Metastatic Liver Carcinoma in the Adrenal Gland (tissue), 2 donors: ENCODE results near the genes TMA7B and EP300.

GRCh38 chr22:39658397-39658910 lies 87.9 kb downstream of the CACNA1I start:
- PRO-cap, 2 experiments: no peak in any of the 2 experiments

GRCh38 chr22:39661845-39662275 lies 91.3 kb downstream of the CACNA1I start:
- PRO-cap, 2 experiments: no peak in any of the 2 experiments

DNA sequence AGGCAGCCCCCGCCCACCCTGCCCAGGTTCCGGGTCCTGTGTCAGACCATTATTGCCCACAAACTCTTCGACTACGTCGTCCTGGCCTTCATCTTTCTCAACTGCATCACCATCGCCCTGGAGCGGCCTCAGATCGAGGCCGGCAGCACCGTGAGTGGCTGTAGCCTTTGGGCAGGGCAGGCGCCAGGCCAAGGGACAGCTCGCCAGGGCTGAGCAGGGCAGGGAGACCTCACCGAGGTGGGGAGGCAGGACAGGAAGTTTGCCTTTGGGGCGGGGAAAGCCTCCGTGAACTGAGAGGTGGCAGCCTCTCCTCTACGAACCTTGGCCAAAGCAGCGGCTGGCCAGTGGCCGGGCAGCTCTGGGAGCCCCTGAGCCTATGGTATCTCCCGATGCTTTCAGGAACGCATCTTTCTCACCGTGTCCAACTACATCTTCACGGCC lies 93.2 kb downstream of the CACNA1I start:
- PRO-cap, 2 experiments: no peak in any of the 2 experiments

- PRO-cap, 2 experiments: no peak in any of the 2 experiments
These were observed at the start of gene TMA7B for GRCh38 chr22:39960236-39960653. Gene TMA7B, plus strand, starts transcription at chr22:39960397.

- PRO-cap, 2 experiments: no peak in any of the 2 experiments
These were observed 72.6 kb downstream of the FAM83F start for GRCh38 chr22:40067406-40067739.

GRCh38 chr22:40258383-40259119 lies 80.8 kb downstream of the TNRC6B start:
- PRO-cap, 2 experiments: no peak in any of the 2 experiments

- PRO-cap, 2 experiments: peak in 1 of 2 experiments; most common minus-strand start chr22:40371384 (in 1)
These were observed 890 bp downstream of the SGSM3 start for GRCh38 chr22:40371333-40371634.

- PRO-cap, 2 experiments: no peak in any of the 2 experiments
These were observed 14.8 kb downstream of the SGSM3 start for GRCh38 chr22:40385009-40385814.

GRCh38 chr22:40508278-40508705 lies 128.2 kb downstream of the MRTFA start:
- PRO-cap, 2 experiments: no peak in any of the 2 experiments

DNA sequence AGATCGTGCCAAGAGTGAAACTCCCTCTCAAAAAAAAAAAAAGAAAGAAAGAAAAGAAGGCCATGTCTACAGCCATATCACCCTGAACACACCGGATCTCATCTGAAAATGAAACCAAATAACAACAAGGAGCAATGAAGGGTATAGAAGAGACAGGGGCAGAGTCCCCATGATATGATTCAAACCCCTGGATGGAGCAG lies 11.0 kb upstream of the MRTFA start:
- PRO-cap, 2 experiments: no peak in any of the 2 experiments

DNA sequence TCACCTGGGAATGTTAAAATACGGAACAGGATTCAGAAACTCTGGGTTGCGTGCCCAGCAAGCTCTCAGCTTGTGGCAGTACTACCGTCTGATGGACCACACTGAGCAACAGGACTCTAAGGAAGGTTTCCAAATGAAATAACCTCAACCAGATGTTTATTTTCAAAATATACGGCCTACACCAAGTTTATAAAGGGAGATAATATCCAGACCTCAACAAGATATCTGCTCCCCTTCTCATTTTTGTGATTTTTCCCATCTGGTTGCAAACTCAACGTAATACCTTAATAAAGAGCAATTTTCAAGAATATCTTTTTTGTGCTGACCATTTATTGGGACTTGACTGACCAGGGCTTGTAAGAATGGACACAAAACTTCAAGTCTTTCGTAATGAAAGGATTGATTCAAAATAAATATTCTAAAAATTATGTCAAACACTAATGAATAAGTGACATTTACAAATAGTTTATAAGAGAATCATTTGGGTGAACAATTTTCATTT lies 49.3 kb downstream of the SLC25A17 start:
- PRO-cap, 2 experiments: no peak in any of the 2 experiments

DNA sequence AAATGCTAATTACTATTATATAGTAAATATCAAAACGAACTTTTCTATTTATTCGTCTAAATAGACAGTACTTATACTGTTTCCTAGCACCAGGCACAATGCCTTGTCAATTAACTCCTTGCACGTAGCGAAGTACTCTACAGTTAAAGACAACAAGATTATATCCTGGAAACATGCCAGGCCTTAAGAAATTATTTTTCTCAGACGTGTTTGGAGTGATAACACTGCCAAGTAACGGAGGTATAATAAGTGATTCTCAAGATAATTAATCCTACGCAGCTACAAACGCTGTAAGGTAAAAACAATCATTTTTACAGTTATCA lies 834 bp downstream of the ST13 start:
- PRO-cap, 2 experiments: no peak in any of the 2 experiments

DNA sequence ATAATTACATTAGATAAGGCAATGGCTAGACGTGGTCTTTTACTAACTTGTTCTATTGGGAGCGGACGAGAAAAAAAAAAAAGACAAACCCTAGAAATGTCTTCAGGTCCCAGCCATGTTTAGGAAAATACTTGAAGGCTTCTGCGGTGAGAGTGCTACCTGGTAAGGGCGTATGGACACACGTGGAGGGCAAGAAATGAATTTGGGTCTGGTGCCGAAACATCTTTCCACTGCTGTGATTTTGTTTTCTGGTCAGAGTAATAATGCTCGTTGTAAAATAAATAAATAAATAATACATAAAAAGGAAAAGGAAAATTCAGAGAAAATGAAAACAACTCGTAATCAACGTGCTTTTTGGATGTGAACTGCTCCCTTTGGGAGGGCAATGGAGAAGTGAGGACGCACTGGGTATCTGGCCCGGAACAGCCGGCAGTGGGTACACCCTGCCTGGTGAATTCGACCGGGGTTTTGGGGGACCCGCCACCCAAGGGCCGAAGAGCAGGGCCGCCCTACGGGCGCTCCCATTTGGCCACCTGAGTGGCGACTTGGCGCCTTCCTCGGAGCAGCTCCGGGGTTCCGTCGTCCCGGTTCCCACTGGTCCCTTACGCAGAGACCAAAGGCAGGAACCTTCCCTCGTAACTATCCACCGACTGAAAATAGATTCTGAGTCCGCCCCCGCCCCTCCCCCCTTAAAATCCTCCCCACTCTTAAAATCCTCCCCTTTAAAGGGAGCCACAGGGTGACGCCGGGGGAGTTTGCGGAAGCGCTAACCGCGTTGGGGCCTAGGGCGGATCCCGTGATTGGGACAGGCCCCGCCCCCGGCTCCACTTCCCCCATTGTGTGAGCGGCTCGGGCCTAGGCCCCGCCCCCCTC lies 1.4 kb upstream of the EP300 start:
- PRO-cap, 2 experiments: peak in 2 of 2 experiments; most common minus-strand start position 596 of the sequence (in 1)

DNA sequence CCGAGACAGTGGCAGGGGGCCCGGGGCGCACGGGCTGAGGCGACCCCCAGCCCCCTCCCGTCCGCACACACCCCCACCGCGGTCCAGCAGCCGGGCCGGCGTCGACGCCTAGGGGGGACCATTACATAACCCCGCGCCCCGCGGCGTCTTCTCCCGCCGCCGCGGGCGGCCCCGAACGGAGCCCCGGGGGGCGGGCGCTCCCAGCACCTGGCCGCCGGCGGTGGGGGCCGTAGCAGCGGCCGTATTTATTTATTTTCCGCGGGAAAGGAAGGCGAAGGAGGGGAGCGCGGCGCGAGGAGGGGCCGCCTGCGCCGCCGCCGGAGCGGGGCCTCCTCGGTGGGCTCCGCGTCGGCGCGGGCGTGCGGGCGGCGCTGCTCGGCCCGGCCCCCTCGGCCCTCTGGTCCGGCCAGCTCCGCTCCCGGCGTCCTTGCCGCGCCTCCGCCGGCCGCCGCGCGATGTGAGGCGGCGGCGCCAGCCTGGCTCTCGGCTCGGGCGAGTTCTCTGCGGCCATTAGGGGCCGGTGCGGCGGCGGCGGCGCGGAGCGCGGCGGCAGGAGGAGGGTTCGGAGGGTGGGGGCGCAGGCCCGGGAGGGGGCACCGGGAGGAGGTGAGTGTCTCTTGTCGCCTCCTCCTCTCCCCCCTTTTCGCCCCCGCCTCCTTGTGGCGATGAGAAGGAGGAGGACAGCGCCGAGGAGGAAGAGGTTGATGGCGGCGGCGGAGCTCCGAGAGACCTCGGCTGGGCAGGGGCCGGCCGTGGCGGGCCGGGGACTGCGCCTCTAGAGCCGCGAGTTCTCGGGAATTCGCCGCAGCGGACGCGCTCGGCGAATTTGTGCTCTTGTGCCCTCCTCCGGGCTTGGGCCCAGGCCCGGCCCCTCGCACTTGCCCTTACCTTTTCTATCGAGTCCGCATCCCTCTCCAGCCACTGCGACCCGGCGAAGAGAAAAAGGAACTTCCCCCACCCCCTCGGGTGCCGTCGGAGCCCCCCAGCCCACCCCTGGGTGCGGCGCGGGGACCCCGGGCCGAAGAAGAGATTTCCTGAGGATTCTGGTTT lies at the start of gene EP300:
Gene EP300, plus strand, starts transcription at position 668 of the 1,050 bp plus-strand sequence.
- PRO-cap, 2 experiments: peak in 2 of 2 experiments; most common plus-strand start position 704 of the sequence (in 2); most common minus-strand start position 564 of the sequence (in 2)

- PRO-cap, 2 experiments: no peak in any of the 2 experiments
These were observed 508 bp downstream of the EP300 start for GRCh38 chr22:41092975-41093224.

GRCh38 chr22:41098765-41099294 lies 6.4 kb downstream of the EP300 start:
- PRO-cap, 2 experiments: no peak in any of the 2 experiments

- PRO-cap, 2 experiments: no peak in any of the 2 experiments
These were observed 21.9 kb downstream of the EP300 start for GRCh38 chr22:41114121-41114914.

DNA sequence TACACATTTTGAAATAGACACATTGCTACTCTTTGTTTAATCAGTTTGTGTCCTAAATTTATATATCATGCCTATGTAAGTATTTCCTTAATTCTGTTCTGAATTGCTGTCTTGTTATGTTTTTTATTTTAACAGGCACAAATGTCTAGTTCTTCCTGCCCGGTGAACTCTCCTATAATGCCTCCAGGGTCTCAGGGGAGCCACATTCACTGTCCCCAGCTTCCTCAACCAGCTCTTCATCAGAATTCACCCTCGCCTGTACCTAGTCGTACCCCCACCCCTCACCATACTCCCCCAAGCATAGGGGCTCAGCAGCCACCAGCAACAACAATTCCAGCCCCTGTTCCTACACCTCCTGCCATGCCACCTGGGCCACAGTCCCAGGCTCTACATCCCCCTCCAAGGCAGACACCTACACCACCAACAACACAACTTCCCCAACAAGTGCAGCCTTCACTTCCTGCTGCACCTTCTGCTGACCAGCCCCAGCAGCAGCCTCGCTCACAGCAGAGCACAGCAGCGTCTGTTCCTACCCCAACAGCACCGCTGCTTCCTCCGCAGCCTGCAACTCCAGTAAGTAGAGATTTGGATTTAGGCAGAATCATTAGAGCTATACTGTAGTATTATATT lies 55.4 kb upstream of the L3MBTL2 start:
- PRO-cap, 2 experiments: no peak in any of the 2 experiments

DNA sequence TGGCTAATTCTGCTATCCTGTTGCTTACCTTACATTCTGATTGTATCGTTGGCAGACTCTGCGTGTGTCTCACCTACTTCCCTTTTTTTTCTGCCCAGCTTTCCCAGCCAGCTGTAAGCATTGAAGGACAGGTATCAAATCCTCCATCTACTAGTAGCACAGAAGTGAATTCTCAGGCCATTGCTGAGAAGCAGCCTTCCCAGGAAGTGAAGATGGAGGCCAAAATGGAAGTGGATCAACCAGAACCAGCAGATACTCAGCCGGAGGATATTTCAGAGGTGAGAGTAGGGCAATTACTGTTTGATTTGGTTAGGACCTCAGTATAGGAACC lies 53.4 kb upstream of the L3MBTL2 start:
- PRO-cap, 2 experiments: no peak in any of the 2 experiments

- PRO-cap, 2 experiments: no peak in any of the 2 experiments
These were observed 26.5 kb upstream of the L3MBTL2 start for GRCh38 chr22:41178548-41178979.